ENCODE data around the gene IDH2.

- PRO-cap: no peak
These were observed 6.6 kb downstream of the IDH2 start for GRCh38 chr15:90095649-90096073.

GRCh38 chr15:90101935-90103139 lies at the start of gene IDH2:
TSS of gene IDH2 (minus strand) at chr15:90102468.
- PRO-cap: bidirectional peak, plus-strand start at chr15:90102585, minus-strand start at chr15:90102468; unidirectional peak, plus-strand start at chr15:90102886

GRCh38 chr15:90206925-90207663 lies 6.0 kb downstream of the SEMA4B start:
- PRO-cap: no peak

- PRO-cap: no peak
These were observed 32.1 kb upstream of the ZNF774 start for GRCh38 chr15:90320019-90320405.

- PRO-cap: no peak
These were observed 66.6 kb downstream of the IQGAP1 start for GRCh38 chr15:90454760-90454980.

- PRO-cap: no peak
These were observed 55.8 kb upstream of the CRTC3 start for GRCh38 chr15:90473828-90474473.

- PRO-cap: no peak
These were observed 28.8 kb upstream of the FURIN start for GRCh38 chr15:90839280-90840338.

GRCh38 chr15:90875141-90876176 lies 7.1 kb downstream of the FURIN start:
- PRO-cap: no peak

GRCh38 chr15:90878509-90879365 lies 5.6 kb upstream of the FES start:
- PRO-cap: no peak

DNA sequence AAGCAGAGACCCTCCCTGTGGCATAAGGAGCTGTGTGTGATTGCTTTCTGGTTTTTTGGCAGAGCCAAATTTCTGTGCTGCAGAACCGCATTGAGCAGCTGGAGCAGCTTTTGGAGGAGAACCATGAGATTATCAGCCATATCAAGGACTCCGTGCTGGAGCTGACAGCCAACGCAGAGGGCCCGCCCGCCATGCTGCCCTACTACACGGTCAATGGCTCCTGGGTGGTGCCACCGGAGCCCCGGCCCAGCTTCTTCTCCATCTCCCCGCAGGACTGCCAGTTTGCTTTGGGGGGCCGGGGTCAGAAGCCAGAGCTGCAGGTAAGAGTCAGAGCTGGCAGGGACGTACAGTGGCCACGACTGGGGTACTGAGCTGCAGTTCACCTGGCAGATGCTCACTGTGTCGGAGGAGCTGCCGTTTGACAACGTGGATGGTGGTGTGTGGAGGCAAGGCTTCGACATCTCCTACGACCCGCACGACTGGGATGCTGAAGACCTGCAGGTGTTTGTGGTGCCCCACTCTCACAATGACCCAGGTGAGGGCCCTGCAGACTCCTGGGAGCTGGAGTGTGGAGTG lies 2.2 kb downstream of the MAN2A2 start:
- PRO-cap: no peak

- PRO-cap: no peak
These were observed 12.5 kb downstream of the HDDC3 start for GRCh38 chr15:90919692-90920388.

DNA sequence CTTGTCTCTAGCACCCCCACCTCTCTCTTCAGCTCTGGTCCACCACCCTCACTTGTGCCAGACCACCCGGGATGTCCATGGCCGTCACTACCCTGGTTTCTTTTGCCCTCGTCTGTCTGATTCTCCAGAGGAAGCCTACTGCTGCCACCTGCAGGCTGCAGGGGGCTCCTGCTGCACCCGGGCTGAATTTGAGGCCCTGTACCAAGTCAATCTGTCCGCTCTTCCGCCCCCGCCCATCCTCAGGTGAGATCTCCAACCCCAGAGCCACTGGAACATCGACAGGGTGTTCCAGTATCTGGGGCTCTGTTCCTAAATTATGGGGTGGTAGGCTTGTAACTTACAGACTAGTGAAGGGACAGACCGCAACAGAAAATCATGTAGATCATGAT lies 784 bp upstream of the UNC45A start:
- PRO-cap: no peak

DNA sequence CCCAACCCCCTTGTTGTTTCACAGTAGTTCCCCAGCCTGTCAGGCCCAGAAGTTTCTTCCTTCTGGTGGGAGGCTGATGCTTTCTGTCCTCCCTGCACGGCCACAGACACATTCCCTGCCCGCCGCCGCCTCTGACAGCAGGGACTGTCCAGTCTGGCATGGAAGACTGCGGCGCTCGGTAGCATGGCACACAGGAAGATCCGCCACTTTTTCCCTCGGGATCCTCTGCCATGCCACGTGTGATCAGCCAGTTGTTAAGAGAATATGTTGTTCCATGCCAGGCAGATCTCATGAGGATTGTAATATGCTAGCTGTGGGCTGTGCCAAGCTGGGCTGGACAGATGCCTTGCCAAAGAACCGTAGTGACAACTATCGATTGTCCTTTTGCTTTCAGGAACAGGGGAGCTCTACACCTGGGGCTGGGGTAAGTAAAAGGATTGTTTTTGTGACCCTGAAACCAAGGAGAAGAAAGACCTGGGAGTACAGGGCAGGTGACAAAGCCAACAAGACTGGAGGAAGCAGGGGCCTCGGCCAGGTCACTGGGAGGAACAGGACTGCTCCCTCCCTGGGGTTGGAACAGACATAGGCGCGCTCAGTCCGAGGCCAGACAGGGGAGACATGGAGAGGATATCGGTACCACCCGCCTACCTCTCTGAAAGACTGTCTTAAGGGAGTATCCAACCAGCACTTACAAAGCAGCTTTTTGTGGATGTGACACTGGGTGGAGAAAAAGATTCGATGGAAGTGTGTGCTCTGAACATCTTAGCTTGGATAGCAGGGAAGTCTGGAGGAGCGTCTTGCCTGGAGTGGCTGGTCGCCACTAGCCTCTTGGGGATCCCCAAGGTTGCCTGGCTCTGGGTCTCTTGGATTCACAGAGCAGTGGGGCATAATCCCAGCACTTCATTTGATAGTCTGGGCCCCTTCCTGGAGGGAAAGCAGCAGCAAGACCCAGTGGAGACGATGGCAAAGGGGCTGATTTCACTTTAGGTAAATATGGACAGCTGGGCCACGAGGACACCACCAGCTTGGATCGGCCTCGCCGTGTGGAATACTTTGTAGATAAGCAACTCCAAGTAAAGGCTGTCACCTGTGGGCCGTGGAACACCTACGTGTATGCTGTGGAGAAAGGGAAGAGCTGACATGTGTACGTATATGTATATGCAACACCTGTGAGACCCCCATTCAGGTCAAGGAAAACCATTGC lies 6.3 kb downstream of the RCCD1 start:
- PRO-cap: no peak

GRCh38 chr15:91055861-91056474 lies 33.6 kb upstream of the VPS33B start:
- PRO-cap: no peak

GRCh38 chr15:91059396-91059759 lies 37.0 kb upstream of the VPS33B start:
- PRO-cap: no peak

GRCh38 chr15:91455873-91457097 lies 356.2 kb downstream of the SV2B start:
- PRO-cap: no peak

DNA sequence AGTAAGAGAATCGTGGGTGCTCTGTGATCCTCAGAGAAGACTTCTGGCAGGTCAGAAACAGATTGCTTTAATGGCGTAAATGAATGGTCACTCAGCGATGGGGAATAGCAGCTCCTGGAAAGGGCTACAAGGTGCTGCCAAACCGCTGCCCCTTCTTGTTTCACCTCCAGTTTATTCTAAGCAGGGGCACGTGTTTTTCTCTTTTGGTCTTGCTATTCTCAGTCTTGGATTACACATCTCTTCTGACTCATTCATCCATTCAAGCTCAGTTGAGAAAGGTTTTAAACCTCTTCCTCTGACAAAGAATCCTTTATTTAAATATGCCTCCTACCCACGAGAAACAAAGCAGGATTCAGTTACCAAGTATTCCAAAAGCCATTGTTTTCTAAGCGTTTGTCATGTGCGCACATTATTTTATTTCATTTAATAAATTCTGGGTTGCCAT lies 292.2 kb upstream of the SLCO3A1 start:
- PRO-cap: no peak

DNA sequence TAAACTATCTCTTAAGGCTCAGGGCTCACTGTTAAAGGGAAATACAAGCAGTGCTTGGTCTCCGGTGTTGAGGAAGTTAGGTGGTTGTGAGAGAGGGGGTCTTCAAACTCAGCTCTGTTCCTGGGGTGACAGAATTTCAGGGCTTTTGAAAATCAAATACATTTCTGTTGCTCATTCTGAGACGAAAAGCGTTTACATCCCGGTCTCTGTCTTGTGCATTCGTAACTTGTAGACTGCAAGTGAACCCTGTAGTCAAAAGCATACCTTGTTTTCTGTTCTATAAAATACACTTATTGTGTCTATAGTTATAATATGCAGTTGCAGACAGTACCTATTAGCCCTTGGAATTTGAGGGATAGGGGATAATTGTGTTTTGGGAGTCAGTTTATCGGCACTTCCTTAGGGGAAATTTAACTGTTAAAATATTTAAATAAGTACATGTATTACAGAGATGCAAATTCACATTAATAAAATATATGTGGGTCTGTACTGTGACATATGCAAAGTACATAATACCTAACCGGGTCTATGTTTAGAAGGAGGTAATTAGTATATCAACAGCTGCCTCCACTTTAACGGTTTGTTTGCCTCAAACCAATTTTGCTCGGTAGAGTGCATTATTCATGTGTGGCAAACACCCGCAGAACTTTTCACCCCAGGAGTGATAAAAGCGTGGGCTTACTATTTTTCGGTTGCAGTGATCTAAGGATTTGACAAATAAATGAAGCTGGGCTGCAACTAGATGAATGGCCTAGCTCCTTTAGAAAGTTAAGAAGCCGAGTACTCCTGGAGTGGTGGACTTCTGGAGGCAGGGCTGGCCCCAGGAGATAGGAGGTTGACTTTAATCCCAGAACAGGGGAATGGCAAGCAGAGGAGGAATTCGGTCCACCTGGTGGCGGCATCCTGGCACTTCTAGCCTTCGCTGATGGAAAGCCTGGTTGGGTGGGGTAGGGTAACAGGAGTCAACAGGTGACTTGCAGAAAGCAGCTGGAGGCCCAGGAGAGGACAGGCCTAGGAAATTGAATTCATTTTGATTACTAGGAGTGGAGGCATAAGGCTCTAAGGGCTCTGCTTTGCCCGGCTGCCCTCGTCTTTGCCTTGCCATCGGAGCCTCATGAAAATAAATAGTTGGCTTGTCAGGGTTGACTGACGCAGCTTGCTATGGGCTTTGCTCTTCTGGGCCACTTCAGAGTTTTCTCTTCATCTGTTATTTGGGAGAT lies 2.2 kb downstream of the SLCO3A1 start:
- PRO-cap: no peak

- PRO-cap: no peak
These were observed 88.2 kb downstream of the SLCO3A1 start for GRCh38 chr15:91941634-91942217.

DNA sequence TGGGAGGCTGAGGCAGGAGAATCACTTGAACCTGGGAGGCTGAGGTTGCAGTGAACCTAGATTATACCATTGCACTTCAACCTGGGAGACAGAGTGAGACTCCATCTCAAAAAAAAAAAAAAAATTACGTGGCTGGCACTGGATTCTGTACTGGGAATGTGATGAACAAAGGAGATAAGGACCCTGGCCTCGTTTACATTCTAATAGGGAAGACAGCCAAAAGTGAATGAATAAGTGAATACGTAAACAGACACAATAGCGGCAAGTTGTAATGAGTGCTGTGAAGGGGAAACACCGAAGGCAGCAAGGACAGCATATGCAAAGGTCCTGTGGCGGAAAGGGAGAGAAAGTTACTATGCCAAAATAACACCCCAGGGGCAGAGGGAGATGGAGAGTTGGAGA lies 91.7 kb downstream of the SLCO3A1 start:
- PRO-cap: no peak

Data from left common carotid artery plus branches (tissue), 1 donor.